ENCODE data around the genes TNS1 and FEV.

DNA sequence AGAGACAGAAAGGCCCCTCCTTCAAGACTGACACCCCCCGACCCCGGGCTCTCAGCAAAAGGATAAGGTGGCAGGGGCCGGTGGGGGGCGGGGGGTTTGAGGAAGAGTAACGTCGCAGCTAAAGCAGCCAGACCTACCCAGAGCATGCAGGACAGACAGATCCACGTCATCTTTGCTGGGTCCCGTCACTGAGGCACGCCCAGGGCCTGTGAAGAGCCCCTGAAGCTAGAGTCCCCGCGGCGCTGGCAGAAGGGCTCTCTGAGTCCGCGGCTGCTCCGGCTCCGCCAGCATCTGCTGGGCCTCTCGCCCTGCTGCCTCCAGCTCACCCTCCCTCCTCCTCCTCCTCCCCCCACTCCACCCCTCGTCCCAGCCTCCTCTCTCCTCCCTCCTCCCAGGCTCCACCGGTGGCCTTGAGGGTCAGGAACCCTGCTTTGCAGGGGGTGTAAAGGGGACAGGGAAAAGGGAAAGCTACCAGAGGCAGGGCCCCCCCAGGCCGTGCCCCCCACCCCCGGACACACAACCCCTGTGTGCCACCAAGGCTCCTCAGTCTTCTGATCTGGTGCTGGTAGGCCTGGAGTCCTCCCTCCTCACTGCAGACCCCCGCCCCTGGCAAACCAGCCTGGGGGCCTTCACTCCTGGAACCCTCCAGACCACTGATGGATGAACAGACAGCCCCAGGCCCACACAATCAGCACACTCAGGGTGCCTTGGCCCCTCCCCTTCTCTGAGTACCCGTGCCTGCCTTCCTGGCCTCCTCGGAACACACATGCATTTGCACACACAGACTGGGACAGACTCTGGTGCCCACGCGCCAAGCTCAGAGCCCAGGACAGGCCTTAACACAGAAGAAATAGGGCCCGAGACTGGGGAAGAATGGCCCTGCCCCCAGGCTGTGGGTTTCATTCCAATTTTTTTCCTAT lies at the start of gene TNS1:
Gene TNS1, minus strand, starts transcription at position 293 of the 920 bp plus-strand sequence.
- PRO-cap, 2 experiments, result peak in 2 of 2 experiments; most common minus-strand start position 293 of the sequence (in 2)

DNA sequence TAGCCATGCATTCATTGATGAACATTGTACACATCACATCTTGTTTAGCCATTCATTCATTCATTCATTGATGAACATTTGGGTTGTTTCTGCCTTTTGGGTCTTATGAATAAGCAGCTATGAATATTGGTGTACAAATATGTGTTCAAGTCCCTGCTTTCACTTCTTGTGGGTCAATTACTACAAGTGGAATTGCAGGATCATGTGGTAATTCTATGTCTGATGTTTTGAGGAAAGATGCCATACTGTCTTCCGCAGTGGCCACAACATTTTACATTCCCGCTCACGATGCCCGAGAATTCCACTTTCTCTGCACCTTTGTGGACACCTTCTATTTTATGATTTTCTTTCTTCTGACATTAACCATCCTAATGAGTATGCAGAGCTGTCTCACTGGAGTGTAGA lies 9.4 kb upstream of the RUFY4 start:
- PRO-cap, 2 experiments, result no peak in any of the 2 experiments

GRCh38 chr2:218216391-218216724 lies 631 bp upstream of the ARPC2 start:
- PRO-cap, 2 experiments, result no peak in any of the 2 experiments

- PRO-cap, 2 experiments, result no peak in any of the 2 experiments
Observed at GRCh38 chr2:218218738-218219292, 1.8 kb downstream of the ARPC2 start.

DNA sequence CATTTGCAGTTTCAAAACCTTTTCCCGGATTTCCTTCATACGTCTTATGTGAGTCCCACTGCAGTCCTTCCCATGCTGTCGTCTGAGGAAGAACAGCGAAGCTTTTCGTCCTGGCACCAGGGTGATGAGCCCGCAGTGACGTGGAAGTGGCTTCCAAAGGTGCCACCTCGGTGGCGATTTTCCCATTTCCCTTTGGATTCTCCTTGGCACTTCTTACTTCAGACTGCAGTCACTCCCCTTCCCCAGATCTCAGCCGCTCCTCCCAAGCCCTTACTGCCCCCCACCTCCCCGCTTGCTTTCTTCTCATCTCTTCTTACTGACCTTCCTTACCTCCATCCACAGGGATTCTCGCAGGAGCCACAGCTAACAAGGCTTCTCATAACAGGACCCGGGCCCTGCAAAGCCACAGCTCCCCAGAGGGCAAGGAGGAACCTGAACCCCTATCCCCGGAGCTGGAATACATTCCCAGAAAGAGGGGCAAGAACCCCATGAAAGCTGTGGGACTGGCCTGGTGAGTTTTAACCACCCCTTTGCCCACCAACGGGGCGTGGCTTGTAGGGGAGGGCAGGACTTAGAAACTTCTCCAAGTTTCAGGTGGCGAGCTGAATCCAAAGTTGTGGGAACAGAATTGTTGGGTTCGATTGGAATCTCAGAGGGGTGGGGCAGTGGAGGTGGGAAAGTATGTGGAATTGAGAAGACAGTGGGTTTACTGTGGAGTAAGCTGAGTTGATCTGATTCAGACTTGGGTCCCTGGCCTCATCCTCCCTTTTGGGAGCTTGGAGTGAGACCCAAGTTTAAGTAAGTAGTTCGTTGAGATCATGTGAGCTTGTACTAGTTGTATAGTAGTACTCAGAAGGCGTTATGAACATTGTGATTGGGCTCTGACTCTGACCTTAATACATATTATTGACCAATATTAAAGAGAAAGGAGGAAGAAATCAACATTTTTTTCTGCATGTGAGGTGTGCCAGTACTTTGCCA lies 1.0 kb downstream of the PNKD start:
- PRO-cap, 2 experiments, result peak in 2 of 2 experiments; most common minus-strand start position 84 of the sequence (in 2)

DNA sequence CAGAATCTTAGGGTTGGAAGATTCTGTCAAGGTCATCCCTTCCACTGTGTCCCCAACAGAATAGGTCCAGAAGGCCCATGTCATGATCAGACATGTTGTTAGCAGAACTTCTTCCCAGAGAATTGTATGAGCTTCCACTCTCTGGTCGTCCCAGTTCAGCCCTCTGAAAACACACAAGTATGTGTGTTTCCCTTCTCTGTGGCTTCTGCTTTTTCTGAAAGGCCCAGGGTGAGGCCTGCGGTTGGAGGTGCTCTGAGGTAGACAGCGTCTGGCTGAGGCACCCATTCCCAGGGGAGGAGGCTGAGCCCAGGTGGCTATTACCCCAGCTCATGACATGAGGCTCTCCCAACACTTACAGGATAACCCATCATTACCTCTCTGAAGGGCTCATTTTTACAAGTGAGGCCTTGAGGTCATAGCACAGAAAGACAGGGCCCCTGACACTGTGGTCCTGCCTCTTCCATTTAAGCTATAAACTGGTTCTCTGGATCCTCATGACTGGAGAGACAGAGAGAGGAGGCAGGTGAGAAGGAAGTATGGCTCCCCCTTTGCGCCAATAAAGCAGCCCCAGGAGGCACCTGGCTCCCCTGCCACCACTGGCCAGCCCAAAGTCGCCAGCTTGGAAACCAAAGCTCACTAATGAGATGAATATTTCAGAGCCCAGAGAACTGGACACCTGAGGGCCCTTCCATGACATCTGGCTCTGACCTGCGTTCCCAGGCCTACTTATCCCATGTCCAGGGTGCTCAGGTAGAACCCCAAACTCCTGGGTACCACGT lies 1.3 kb downstream of the TMBIM1 start:
- PRO-cap, 2 experiments, result no peak in any of the 2 experiments

DNA sequence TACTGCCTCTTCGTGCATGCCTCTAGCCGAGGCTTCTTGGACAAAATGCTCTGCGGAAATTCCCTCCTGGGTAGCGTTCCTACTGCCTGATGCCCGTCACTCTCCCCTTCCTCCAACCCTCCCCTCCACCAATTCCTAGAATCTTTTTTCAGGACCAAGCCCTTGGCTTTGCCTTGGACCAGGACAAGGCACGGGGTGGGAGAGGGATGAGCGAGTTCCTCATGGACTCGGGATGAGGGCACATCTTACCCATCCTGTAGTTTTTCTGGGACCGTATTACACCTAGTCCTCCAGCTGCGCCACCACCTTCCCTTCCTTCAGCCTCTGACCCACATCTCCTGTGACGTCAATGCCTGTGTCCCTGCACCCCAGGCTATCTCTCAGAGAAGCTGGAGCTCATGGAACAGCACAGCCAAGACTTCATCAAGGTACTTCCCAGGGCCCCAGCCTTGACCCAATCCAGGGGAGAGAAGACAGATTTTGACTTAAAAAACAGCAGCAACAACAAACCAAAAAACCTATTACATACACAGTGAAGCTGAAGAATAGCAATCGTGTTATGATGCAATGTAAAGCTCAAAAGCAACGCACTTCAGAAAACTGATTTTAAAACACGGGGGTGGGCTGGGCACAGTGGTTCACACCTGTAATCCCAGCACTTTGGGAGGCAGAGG lies 1.1 kb downstream of the CATIP start:
- PRO-cap, 2 experiments, result no peak in any of the 2 experiments

DNA sequence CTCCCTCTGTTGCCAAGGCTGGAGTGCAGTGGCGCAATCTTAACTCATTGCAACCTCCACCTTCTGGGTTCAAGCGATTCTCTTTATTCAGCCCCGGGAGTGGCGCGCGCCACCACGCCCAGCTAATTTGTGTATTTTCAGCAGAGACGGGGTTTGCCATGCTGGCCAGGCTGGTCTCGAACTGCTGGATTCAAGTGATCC lies 4.3 kb upstream of the CTDSP1 start:
- PRO-cap, 2 experiments, result no peak in any of the 2 experiments

GRCh38 chr2:218397713-218398280 lies 1.9 kb upstream of the CTDSP1 start:
- PRO-cap, 2 experiments, result peak in 2 of 2 experiments; most common plus-strand start chr2:218397825 (in 2); most common minus-strand start chr2:218397797 (in 2)

DNA sequence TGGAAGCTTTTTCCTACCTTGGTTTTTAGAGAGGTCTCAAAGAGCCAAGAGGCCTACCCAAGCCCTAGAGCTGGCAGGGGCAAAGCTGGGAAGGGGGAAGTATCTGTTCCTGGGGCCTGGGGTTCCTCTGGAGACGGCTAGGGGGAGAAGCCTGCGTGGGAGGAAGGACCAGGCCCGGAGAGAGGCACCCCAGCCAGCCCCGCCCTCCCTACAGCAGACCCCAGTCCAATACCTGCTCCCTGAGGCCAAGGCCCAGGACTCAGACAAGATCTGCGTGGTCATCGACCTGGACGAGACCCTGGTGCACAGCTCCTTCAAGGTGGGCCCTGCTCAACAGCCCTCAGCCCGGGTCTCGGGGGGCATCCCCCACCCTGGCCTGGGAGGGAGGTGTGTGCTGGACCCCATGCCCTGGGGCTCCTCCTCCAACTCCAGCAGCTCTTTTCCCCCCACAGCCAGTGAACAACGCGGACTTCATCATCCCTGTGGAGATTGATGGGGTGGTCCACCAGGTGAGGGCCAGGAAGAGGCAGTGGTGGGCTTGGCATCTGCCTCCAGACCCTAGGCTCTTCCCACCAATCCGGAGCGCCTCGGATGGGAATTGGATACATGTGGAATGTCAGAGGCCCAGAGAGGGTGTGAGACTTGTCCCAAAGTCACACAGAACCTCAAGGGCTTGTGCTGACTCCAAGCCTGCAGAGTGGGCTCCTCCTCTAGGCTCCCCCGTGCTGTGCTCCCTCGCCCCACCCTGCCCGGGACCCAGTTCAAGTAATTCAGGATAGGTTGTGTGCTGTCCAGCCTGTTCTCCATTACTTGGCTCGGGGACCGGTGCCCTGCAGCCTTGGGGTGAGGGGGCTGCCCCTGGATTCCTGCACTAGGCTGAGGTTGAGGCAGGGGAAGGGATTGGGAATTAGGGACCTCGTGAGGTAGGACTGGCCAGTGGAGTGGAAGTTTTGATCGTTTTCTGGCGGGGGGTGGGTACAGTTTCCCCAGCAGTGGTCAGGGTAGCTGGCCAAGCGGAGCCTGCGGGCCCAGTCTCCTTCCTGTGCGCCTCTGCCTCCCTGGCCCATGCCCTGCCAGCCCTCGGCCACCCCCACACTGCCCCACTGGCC lies 2.6 kb downstream of the CTDSP1 start:
- PRO-cap, 2 experiments, result peak in 1 of 2 experiments; most common plus-strand start position 761 of the sequence (in 1)

GRCh38 chr2:218403006-218403635 lies 3.5 kb downstream of the CTDSP1 start:
- PRO-cap, 2 experiments, result no peak in any of the 2 experiments

DNA sequence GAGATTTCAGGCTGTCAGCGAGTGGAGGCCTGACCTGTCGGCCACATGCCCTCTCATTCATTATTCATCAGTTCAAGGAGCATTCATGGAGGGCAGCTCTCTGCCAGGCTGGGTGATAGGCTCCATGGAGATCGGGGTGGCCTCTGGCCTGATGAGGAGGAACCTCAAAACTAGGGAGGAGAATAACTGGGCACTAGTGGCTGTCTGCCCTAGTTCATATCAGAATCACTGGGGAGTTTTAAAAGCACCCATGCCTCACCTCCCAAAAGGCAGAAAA lies 3.7 kb downstream of the VIL1 start:
- PRO-cap, 2 experiments, result no peak in any of the 2 experiments

DNA sequence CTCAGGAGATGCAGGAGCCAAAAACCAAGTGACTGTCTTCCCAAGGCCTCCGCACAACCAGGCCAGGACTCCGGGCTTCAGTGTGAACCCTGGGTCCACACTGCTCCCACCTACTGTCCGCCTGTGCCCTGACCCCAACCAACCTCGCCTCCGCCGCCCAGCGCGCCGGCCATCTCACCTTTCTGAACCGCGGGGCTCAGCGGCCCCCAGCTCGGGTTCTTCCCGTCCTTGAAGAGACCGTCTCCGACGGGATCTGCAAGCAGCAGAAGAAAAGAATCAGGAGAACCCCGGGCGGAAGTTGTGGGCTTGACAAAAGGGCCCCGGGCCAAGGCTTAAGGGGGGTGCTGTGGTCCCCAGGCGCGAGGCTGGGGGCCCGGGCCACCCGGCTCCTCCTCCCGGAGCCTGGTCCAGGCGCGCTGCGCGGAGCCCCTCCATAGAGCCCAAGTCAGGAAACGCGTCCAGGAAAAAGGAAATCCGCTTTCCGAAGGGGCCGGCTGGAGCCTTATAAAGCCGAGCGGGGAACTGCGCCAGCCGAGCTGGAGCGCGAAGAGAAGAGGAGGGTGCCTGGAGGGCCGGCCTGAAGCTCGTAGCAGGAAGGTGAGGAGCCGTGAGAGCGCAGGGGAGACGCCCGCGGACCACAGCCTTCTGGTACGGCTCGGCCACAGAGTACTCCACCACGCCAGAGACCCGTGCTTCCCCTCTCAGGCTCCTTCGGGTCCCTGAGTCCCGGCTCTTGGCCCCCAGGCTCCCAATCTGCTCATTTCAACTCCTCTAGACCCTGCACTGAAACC lies 736 bp downstream of the FEV start:
- PRO-cap, 2 experiments, result peak in 2 of 2 experiments; most common plus-strand start position 534 of the sequence (in 2)

GRCh38 chr2:218984844-218985968 lies at the start of gene FEV:
TSS of gene FEV (minus strand) at chr2:218985184.
- PRO-cap, 2 experiments, result no peak in any of the 2 experiments

GRCh38 chr2:219002384-219003581 lies 9.6 kb upstream of the CRYBA2 start:
- PRO-cap, 2 experiments, result no peak in any of the 2 experiments

DNA sequence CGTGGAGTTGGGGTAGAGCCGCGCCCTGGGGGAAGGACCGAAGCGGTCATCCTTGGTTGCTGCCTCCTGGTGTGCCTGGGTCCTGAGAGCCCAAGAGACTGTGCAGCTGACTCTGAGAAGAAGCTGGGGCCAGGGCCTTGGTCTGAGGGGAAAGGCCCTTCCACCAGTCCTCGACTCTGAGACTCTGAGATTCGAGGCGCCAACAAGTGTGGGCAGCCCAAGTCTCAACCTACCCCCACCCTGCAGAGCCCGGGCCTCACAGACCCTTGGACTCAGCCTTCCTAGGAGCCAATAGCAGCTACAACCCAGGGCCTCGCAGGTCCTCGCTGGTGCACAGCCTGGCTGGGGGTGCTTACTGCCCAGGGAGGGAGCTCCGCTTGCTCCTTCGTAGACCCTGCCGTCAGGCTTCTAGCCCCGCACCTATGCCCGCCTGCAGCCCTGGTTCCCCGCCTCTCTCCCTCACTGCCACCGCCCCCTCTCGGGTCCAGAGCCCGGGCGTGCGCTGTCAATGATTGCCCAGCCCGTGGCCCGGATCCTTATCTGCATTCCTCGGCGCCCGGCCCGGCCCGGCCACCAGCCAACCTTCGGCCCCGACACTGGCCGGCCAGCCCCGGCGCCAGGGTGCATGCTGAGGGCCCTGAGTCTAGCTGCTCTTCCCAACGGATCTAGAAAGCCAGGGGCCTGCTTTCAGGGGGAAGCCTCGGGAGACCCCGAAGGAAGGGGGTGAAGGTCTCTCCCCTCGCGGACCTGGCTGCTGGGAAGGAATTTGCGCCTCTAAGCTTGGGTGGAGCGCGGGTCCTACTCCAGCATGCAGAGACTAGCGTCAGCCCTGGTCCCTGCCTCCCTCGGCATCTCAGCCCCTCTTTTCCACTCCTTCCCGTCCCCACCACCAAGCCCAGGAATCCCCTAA lies 1.9 kb downstream of the IHH start:
- PRO-cap, 2 experiments, result no peak in any of the 2 experiments

- PRO-cap, 2 experiments, result no peak in any of the 2 experiments
Observed at GRCh38 chr2:219070845-219072057, 10.5 kb upstream of the IHH start.

- PRO-cap, 2 experiments, result no peak in any of the 2 experiments
Observed at GRCh38 chr2:219116677-219117473, 43.7 kb downstream of the NHEJ1 start.

DNA sequence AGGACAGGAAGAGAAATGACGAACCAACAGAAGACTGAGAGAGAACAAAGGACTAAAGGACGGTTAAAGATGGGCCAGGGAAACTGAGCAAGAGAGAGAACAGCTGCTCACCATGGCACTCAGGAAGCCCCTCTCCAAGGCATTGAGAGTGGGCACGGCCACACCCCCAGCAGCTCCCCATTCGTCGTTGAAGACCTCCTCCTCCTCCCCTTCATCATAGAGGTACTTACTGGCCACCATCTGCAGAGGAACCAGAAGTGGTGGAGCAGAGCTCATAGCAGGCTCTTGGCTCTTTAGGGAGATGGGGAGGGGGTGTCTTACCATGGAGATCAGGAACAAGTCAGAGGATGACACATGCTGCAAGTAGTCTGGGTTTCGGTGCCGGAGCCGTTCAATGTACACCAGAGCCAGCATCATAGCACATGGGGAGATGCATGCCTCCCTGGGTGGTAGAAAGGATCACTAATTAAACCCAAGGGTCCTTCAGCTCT lies 2.0 kb downstream of the CNPPD1 start:
- PRO-cap, 2 experiments, result no peak in any of the 2 experiments

GRCh38 chr2:219180828-219181648 lies 3.0 kb downstream of the RETREG2 start:
- PRO-cap, 2 experiments, result no peak in any of the 2 experiments

Measured in psoas muscle (tissue), 2 donors.